Measurements from ENCODE around the gene ZNF608.

GRCh38 chr5:120464802-120465980, 1.1 kb downstream of the PRR16 start:
- RRBS: 2% methylated on average over 10 of the region's 59 CpGs

DNA sequence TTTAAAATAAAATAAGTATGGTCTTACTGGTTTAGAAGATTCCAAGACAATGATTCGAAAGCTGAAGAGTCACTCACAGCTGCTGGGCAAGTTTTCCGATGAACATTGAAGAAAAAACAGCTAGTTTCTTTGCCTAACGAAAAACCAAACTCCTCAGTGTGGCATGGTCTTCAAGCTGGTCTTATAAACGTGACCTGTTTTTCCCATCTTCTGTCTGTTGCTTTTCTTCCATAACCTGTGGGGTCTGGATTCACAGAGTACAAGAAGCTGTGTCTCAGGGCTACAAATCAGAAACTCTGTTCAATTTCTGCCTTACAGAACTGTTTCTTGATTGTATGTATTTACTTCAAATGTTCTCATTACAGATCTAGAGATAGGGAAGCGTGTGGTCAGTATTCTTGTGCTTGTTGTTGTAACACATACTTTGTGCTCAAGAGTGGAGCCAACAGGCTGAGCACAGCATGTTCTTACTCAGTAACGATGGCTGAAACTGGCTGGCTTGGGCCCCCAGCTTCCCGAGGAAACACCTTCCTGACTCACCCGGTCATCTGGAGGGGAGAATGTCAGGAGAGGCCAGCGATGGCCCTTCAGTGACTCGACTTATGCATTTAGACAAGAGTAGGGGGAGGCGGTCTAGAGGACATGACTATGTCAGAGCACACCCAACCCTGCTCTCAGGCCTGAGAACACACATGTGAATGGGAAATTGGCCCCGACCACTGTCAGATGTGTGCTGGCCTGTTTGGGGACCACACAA, 5.2 kb upstream of the ENSG00000250803 start:
- RRBS: no CpG with 5 or more reads among the region's 12 CpGs

DNA sequence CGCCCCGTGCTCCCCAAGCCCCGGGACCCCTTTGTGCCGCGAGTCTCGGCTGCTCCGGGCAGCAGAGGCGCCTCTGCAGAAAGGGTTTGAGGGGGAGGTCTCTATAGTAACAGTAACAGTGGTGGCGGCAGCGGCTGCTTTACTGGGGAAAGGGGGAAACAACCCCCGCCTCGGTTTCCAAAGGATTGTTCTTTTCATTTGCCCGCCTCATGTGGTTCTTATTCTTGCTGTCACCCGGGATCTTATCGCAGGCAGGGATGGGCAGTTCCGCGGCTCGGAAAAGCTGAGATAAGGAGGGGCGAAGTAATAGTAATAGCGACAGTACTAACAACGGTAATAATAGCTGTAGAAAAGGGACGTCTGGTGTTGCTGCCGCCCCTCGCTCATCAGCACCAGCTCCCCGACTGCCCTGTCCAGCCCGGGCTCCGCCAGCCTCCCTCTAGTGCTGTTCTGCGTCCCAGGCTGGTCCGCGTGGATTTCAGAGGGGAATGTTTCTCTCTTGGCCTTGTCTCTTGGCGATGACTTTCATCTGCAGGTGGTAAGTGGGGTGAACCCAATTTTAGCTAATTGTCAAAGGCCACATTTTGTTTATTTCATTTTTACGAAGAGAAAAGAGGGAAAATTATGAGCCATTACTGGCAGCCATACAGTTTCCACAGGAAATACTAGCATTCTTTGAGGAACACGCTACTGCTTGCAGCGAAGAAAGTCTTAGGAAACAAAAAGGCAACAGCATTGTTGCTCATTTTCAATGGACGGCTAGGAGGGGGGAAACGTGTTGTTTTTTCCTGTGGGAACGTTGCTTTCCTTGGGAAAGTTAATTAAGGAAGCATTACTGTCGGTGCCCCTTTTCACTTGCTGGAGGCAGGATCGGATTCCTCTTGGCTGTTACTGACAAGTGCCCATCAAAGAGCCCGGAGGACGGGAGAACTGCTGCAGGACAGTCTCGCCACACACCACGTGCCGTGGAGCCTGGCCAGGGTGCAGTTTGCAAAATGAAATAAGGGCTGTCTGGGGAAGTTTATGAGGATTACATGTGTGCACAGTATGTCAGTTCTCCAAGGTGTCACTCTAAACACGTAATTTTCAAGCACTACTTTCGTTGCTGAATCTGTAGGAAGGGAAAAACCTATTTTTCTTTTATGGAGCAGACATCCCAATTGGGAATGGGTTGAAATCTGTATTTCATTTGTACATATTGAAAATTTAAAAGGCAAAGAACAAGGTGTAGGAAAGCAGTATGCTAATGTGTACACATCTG, 776 bp downstream of the SNCAIP start:
- RRBS: no CpG with 5 or more reads among the region's 46 CpGs

GRCh38 chr5:122478526-122479336, 166.7 kb downstream of the SNCAIP start:
- RRBS: no CpG with 5 or more reads among the region's 12 CpGs

GRCh38 chr5:122862777-122863577, 17.6 kb downstream of the SNX24 start:
- RRBS: no CpG with 5 or more reads among the region's 2 CpGs

DNA sequence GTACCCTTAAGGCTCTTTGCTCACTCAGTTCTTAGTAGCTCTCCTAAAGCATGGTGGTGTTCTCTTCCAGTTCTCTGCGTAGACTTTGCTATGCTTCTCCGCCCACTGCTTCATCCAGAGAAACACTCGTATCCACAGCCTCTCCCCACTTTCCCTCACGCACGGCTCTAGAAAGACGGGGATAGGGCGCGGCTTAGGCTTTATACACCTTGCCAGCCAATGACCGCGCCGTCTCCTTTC, 247 bp upstream of the CSNK1G3 start:
- RRBS: no CpG with 5 or more reads among the region's 11 CpGs

DNA sequence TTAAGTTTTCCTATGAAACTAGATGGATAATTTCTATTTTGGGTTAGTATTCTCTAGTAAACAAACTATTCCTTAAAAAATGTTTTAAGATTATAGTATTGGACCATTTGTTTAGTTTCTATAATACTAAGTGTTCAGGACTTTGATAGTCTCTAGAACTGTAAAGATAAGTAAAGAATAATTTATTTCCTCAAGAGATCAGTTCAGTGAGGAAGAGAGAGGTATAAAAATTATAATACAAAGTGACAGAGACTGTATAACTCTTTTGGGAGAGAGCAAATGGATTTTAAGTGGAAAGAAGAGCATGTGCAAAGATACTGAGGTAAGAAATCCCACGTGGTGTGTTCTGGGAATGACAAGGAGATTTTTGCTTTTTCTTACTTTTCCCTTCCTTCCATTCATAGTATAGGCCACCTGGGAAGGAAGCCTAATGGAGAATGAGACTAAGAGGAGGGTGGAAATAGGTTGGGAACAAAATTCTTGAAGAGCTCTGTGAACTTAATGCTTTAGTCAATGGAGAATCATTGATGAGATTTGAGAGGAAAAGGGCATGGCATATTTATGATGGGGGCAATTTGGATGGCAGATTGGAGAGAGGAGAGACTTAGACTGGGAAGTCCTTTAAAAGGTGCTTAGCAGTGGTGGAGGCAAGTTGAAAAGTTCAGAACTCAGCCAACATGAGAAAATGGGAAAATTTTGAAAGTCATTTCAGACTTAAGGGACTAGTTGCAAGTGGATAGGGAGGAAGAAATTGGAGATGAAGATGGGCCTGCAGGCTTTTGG, 97.6 kb downstream of the CSNK1G3 start:
- RRBS: no CpG with 5 or more reads among the region's 1 CpG

- RRBS: no CpG with 5 or more reads among the region's 4 CpGs
These were observed 363.8 kb downstream of the CSNK1G3 start for GRCh38 chr5:123875798-123876073.

GRCh38 chr5:123916416-123917079, 404.6 kb downstream of the CSNK1G3 start:
- RRBS: no CpG with 5 or more reads among the region's 7 CpGs

- RRBS: no CpG with 5 or more reads among the region's 7 CpGs
These were observed 85.1 kb downstream of the ZNF608 start for GRCh38 chr5:124661094-124661904.

GRCh38 chr5:124677743-124678305, 68.6 kb downstream of the ZNF608 start:
- RRBS: no CpG with 5 or more reads among the region's 4 CpGs

DNA sequence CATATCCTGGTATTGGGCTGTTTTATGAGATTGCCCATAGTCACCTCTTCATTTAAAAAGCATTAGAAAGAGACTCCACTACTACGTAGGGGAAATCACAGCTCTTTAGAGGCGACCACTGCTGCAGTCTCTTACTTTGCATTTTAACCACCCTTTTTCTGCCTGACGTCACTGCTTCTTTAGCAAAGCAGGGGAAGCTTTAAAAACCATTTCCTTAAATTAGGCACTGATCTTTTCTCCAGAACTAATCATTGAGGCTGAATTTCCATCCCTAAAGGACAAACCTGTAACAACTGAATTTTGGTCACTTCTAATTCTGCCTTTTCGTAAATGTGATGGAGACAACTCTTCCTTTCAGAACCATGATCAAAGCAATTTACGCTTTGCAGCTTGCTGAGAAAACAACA, 38.9 kb downstream of the ZNF608 start:
- RRBS: no CpG with 5 or more reads among the region's 5 CpGs

GRCh38 chr5:124743531-124743933, 2.9 kb downstream of the ZNF608 start:
- RRBS: no CpG with 5 or more reads among the region's 5 CpGs

- RRBS: no CpG with 5 or more reads among the region's 15 CpGs
These were observed at the start of gene ZNF608 for GRCh38 chr5:124746187-124746937. TSS of gene ZNF608 (minus strand) at chr5:124746639.

- RRBS: no CpG with 5 or more reads among the region's 6 CpGs
These were observed 68.9 kb upstream of the GRAMD2B start for GRCh38 chr5:126354078-126354841.

DNA sequence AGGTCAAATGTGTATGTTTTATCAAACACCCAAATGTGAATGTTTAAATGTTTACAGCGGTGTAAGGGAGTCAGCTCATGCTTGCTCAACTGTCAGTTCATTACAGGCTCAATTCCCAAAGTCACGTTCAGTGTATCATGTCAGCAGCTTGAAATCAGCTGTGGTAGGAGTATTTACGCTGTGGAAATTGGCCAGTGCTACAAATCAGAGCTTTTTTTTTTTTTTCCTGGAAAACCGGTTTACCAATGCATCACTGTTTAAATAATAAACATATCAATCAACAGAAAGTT, 57.8 kb upstream of the GRAMD2B start:
- RRBS: no CpG with 5 or more reads among the region's 4 CpGs

GRCh38 chr5:126368301-126368935, 54.8 kb upstream of the GRAMD2B start:
- RRBS: no CpG with 5 or more reads among the region's 7 CpGs

GRCh38 chr5:126395326-126395639, 27.9 kb upstream of the GRAMD2B start:
- RRBS: no CpG with 5 or more reads among the region's 2 CpGs

DNA sequence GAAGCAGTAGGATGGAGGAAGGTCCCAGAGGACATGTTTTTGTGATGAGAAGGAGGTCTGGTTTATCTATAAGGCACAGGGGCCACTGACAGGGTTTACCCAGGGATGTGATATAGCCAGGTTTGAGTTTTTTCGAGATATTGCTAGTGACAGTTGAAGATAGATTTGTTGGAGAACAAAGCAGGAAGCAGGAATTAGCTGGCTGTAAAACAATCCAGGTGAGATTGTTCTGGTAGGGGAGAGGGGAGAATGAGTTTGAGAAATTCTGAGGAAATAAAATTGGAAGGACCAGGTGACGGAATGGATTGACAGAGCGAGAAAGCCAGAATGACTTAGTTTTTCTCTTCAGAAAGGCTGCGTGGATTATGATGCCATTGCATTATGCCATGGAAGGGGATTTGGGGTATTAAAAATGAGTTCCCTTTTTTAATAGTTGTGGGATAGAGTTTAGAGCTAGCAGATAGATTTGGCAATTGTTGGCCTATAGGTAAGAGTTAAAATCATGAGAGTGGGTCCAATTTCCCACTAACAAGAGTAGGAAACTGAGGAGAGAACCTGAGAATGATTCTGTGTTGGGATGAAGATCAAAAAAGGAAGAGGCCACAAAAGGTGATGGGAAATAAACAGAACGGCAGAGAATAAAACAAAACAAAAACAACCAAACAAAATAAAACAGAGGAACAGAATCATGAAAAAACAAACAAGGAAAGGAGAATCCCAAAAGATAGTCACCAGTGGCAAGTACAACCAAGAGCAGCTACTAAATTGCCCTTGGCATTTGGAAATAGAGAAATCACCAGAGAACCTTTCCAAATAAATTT, 14.0 kb downstream of the GRAMD2B start:
- RRBS: no CpG with 5 or more reads among the region's 5 CpGs

All from foreskin fibroblast (primary cell).